ENCODE measurements around a stretch of chr15.

DNA sequence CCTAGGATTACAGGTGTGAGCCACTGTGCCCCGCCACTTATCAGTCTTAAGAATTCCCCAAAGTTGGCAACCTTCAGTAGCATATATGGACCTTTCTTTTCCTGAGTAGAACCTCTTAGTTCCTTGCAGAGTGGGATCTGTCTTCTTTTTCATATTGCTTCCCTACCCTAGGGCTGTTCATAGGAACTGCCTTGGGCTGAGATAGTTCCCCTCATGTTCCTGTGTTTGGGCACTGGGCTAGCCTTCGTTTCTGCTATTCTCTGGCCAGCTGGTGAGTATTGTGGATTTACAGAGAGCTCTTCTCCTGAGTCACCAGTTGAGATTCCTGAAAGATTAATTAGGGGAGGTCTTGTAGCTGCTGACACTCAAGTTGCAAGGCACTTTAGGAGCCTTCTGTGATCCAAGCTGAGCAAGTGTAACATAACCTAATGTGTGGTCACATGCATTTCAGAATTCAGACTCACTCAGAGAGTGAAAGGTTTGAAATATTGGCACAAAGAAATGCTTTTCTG is 30.6 kb downstream of the CHD2 start:
- RRBS, result no CpG with 5 or more reads among the region's 2 CpGs

DNA sequence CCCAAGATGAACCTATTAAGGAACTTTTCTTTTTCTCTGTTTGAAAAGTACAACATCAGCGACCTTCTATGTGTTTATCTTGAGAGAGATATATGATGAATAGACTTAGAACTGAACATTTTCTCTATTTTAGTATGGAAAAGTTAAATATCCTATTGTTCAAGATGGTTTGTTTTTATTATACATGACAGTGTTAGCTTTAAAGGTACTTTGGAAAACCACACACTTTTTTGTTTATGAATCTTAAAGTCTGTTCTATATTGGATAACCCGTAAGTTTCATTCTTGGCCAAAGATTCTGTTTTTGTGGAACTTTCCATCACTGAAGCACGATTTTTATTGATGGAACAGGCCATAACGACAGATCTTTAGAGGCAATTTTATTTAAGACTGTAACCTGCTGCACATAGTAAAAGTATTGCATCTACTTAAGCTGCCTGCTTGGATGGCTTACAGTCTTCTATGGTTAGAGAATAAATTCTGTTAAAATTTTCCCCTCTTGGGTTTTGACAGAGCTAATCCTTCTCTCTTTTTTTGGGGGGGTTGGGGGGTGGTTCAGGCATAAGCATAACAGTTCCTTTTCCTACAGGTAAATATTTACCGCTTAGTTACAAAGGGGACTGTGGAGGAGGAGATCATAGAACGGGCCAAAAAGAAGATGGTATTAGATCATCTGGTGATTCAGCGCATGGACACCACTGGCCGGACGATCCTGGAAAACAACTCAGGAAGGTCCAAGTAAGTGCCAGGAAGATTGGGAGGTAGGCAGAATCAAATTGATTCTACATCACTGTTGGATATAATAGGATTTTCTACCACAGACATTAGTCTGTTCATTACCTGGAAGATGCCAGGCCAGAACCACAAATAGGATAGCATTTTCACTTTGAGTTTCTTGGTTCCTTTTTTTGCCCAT is 78.7 kb downstream of the CHD2 start:
- RRBS, result no CpG with 5 or more reads among the region's 9 CpGs

GRCh38 chr15:93016966-93017594 is 71.9 kb downstream of the RGMA start:
- RRBS, result no CpG with 5 or more reads among the region's 10 CpGs

GRCh38 chr15:93554690-93555049 is 465.7 kb upstream of the RGMA start:
- RRBS, result no CpG with 5 or more reads among the region's 8 CpGs

GRCh38 chr15:94075083-94075770 is 156.1 kb upstream of the MCTP2 start:
- RRBS, result no CpG with 5 or more reads among the region's 10 CpGs

GRCh38 chr15:94363045-94363796 is 131.9 kb downstream of the MCTP2 start:
- RRBS, result no CpG with 5 or more reads among the region's 9 CpGs

- RRBS, result no CpG with 5 or more reads among the region's 2 CpGs
These were observed 232.0 kb downstream of the MCTP2 start for GRCh38 chr15:94463361-94463749.

GRCh38 chr15:94855342-94856102 is 624.2 kb downstream of the MCTP2 start:
- RRBS, result no CpG with 5 or more reads among the region's 39 CpGs

- RRBS, result no CpG with 5 or more reads among the region's 33 CpGs
These were observed 938.8 kb downstream of the MCTP2 start for GRCh38 chr15:95169666-95170958.

DNA sequence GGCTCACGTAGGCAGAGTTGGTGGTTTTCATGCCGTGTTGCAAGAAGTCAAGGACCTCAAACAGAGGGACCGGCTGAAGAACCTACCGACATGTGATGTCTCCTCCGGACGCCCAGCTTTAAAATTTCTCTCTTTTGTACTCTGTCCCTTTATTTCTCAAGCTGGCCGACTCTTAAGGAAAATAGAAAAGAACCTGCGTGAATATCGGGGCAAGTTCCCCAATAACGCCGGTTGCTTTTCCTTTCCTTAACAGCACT is 964.5 kb downstream of the MCTP2 start:
- RRBS, result 100% methylated on average over 4 of the region's 11 CpGs

GRCh38 chr15:95477620-95478067 is 852.9 kb upstream of the NR2F2 start:
- RRBS, result no CpG with 5 or more reads among the region's 7 CpGs

GRCh38 chr15:95479457-95479742 is 851.1 kb upstream of the NR2F2 start:
- RRBS, result no CpG with 5 or more reads among the region's 4 CpGs

DNA sequence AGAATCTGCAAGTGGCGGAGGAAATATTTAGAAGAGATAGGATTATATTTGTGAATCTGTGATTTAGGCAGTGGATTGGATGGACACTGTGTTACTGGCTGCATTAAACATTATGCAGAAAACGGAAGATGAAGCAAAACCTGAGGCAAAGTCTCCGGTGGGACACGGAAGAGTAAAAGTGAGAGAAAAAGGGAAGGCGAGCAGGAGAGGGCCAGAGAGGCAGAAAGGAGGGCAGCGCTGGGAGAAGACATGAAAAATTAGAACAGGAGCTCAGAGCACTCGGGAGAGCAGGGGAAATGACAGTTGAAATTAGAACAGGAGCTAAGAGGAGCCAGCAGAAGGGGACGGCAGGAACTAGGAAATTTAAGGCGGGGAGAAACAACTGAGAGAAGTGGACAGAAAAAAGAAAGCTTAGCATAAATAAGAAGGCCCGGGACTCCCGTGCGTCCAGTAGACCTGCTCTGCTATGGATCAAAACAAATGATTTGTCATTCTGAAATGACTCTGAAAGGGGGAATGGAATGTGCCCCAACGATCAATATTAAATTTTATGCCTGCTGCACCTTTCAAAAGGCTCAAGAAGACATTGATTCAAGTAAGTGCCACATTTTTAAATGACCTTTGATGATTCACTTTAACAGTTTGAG is 340.1 kb upstream of the NR2F2 start:
- RRBS, result no CpG with 5 or more reads among the region's 13 CpGs

DNA sequence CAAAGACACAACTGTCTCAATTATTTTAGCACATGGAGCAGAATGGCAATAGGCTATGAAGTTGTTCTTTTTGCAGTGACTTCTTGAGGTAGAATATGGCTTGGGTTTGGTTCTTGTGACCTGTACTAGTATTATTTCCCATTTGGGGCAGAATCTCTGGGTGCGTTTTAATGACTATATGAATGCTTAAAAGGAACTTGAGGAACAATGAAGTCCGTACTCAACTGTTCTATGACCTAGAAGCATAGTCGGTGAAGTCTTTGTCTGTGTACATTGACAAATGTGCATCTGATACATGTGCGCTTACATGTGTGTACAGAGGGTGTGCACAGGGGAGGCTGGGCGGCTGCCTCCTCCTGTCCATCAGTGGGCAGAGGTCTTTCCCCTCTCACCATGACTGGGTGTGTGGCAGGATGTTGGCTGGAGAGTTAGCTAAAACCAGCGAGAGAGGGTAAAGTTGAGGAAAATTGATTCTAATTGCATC is 1.1 kb upstream of the NR2F2 start:
- RRBS, result no CpG with 5 or more reads among the region's 6 CpGs

DNA sequence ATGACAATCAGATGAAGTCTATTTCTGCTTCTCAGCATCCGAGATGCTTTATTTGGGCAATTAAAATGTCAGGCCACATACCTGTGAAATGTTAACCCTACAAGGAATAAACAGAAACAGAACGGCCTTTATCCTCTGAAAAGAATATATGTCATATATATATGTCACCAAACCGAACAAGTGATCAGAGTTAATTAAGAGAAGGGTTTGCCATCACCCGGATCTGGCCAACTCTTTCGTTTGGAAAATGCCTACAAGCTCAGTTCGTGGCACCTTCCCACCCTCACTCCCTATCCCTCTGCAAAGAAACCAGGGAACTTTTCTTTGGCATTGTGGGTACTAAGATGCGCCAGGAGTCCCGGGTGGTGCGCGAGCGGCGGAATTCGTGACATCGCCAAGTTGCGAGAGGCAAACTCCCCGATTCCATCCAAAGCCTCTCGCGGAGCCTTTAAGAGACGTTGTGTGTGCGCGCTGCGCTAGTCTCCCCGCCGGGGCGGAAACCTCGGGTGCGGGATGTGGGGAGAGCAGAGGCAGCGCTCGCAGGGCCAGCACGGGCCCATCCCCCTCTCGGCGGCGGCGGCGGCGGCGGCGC is 571 bp upstream of the NR2F2 start:
- RRBS, result no CpG with 5 or more reads among the region's 38 CpGs

DNA sequence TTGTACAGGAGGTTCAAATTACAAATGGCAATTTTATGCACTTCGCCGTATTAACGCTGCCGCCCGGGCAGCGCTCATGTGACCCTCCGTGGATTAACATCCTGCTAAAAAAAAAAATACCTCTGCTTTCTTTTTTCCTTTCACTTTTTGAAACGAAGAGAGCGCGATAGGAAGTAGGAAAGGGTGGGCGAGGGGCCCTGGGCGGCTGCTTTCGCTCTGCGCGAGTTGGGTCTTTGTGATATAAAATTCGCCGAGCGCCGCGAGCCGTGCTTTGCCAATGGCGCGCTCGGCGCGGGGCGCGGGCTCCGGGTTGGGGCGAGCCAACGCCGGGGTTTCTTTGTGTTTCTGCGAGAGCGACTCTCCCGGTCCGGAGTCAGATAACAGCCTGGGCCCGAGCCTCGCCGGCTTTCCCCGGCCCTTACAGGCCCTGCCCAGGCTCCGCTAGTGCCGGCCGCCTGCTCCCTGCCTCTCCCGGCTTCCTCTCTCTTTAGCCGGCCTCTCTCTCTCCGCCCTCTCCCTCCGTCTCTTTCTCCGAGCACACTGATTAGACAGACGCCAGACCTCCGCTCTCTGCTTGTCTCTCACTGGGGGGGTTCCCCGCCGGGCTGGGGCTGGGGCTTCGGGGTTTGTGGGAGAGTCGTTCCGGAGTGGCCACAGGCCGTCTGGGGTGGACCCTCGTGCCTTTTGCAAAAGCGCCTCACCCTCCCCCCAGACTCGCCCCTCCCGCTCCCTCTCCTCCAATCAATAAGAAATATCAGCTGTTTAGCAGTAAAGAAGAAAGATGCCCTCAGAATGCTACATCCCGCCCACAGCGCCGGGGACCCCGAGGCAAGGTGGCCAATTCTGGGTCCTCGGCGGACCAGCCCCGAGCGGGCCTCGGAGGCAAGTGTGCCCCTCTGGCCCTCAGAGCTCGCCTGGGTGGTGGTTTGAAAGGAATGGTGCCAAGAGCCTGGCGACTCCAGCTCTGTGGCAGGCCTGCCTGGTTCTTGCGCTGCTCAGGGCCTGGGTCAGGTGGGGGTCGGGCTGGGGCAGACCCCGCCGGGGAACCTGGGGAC is 2.8 kb downstream of the NR2F2 start:
- RRBS, result 3% methylated on average over 6 of the region's 75 CpGs

- RRBS, result 7% methylated on average over 6 of the region's 17 CpGs
These were observed 37.7 kb downstream of the NR2F2 start for GRCh38 chr15:96368250-96368513.

DNA sequence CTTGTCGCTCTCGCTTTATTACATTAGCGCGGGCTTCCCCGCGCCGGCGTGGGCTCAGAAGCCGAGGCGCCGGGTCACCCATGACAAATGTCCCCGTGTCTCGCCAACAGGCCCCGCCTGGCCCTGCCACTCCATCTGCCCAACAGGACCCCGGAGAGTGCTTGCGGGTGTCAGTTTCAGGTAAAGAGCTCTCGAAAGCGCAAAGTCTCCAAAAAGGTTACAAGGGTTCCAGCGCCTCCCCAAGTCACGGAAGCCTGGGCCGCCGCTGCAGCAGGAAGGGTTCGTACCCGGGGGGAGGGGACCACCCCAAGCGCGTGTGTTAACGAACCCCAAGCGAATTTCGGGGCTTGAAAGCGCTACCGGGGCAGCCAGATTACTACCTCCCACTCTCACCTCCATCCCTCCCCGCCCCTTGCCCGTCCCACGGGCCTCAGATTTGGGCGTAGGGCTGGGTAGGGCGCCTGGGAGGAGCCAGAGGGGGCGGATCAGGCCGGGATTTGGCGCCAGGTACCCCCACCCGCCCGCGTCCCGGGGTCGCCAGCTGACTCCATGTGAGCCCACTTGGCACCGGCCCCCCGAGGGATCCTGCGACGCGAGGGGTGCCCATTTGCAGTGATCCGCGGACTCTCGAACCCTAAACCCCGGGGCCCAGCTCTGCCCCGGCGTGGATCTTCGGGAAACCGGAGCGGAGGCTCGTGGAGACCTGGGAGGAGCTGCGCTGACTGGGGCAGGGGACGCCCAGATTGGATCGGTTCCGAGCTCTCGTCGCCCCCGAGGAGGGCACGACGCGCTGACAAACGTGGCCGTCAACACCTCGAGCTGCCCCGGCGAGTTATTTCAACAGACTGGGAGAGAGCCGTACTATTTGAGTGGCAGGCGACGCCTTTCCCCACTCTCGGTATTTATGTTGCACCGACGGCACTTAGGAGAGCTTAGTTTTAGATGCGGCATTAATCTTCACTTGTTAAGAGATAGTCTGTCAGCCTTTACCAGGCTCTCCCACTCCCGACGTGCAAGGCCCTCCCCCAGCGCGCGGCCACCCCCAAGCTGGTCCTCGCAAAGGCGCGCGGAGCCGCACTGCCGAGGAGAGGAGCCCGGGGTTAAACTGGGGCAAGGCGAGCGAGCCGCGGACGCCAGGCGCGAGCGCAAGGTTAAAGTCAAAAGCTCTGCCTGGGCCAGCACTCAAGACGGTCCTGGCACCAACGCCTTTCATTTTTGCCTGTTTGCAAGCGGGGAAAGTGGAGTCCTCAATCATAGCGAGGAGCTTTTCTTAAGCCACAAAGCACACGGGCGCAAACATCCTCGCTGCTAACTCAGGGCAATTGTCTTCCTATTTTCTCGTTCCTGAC is 86.1 kb downstream of the NR2F2 start:
- RRBS, result 19% methylated on average over 34 of the region's 109 CpGs

- RRBS, result no CpG with 5 or more reads among the region's 13 CpGs
These were observed 725.1 kb upstream of the ARRDC4 start for GRCh38 chr15:97235310-97235956.

DNA sequence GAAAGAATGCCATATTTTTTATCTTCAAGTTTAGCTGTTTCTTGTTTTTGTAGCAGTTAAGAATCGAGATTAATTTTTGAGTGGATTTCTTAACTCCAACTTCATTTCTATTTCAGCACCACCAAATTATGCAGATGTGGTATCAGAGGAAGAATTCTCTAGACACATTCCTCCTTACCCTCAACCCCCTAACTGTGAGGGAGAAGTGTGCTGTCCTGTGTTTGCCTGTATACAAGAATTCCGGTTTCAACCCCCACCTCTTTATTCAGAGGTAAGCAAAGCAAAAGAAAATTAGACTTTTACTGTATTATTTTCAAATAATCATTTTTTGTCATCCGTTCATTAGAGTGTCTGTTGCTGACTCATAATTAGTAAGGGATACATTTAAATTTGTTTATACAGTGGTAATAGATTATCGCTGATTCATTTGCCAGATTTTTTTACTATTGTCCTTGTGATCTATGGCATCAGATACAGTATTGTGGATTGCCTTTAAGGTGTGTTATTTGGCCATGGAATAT is 10.0 kb downstream of the ARRDC4 start:
- RRBS, result no CpG with 5 or more reads among the region's 4 CpGs

All from HGPS cell (cell line).